REH cell (cell line): ENCODE data around the genes TTBK2, TGM7 and MFAP1.

DNA sequence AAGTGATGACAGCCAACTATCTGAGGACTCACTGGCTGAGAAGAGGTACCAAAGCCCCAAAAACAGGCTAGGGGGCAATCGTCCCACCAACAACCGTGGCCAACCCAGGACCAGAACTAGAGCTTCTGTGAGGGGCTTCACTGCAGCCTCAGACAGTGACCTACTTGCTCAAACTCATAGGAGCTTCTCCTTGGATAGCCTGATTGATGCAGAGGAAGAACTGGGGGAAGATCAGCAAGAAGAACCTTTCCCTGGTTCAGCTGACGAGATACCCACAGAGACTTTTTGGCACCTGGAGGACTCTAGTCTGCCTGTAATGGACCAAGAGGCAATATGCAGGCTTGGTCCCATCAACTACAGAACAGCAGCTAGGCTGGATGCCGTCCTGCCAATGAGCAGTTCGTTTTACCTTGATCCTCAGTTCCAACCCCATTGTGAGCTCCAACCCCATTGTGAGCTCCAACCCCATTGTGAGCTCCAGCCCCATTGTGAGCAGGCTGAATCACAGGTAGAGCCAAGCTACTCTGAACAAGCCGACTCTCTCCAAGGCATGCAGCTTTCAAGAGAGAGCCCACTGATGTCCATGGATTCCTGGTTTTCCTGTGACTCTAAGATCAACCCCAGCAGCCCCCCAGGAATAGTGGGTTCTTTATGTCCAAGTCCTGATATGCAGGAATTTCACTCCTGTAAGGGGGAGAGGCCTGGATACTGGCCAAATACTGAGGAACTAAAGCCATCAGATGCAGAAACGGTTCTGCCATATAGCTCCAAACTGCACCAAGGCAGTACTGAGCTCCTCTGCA is 51.7 kb downstream of the CDAN1 start:
- PRO-cap = no peak

- PRO-cap = unidirectional peak, minus-strand start at chr15:42920277; unidirectional peak, minus-strand start at chr15:42920315; unidirectional peak, minus-strand start at chr15:42920561; bidirectional peak, plus-strand start at chr15:42921070, minus-strand start at chr15:42920776
Observed at GRCh38 chr15:42920119-42920939, at the start of gene TTBK2. Gene TTBK2 (minus strand): TSS chr15:42920778.

DNA sequence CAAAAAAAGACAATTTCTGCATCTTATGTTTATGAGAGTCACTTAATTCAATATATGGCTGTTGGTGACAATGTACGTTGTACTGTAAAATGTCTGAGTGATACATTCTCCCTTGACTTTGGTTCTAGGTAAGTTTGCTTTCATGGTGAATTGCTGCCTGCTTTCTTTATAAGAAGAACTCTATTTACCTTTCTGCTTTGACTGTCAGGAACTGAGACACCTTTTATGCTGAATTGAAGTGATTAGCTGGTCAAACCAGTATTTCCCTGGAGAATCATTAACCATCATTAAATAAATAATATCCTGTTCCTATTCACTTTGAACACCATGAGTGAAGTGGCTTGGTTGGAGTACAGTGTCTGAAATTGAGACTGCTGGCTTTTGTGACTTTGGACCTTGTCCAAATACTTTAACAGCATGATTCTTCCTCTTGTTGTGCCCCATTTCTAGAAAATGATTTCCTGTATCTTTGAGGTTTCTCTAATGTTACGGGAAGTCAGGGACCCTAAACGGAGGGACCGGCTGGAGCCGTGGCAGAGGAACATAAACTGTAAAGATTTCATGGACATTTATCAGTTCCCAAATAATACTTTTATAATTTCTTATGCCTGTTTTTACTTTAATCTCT is 5.6 kb upstream of the TMEM62 start:
- PRO-cap = no peak

DNA sequence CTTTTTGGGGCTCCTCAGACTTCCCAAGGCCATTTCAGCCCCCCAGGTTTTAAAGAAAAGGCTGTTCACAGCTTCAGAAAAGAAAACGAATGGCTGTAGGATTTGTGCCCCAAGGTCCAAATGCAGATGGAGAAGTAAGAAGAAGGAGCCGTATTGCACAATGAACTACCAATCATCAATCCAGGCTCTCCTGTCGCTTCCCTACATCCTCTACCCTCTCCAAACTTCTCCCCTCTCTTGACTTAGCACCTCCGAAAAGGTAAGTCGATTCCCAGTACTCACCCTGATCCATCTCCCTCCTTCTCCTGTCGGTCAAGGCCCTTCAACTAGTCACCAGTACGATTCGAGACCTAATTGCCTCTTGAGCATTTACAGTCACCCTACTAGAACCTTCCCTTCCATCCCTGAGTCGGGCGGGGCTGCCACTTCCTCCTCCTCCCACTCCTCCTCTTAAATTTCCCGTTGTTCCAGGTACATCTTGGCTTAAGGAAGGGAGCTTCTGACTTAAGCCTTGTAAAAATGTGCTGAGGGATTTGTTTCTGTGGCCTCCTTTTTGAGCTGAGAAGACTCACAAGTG is at the start of gene TGM7:
TGM7 (minus strand) TSS at position 297 of the 577 bp plus-strand sequence.
- PRO-cap = no peak

- PRO-cap = no peak
Observed at GRCh38 chr15:43331595-43332309, 1.3 kb downstream of the ADAL start.

- PRO-cap = no peak
Observed at GRCh38 chr15:43363666-43364402, 7.0 kb downstream of the ZSCAN29 start.

GRCh38 chr15:43369528-43370153 is 1.2 kb downstream of the ZSCAN29 start:
- PRO-cap = no peak

DNA sequence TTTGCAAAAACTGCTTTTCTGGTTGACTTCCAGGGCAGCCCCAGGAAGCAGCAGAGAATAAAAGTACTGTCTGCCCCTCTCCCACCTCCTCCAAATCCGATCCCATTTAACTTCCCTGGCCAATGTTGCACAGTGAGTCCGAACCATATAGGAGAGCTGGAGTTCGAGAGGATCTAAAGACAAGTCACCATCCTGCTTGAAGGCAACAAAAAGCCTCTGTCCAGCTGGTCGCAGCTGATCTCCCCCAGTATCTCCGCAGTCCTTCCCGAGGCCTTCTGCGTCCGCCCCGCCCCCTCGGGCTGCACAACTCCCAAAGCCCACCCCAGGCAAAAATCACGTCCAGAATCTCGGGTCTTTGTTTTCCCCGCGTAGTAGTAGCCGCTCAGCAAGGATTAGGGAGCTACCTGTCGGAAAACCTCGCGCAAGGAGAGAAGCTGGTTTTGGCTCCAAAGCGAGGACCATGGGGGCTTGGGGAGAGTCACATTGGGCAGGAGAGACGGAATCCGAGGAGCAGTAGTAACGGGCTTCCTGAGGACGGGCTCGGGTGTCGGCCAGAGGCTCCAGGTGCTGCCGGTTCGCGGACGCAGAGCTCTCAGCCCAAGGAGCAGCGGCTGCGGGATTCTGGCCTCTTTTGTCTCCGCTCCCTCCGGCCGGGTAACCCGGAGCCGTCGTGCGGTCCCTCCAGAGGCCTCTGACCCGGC is 539 bp downstream of the ZSCAN29 start:
- PRO-cap = unidirectional peak, plus-strand start at position 329 of the sequence; unidirectional peak, plus-strand start at position 516 of the sequence

DNA sequence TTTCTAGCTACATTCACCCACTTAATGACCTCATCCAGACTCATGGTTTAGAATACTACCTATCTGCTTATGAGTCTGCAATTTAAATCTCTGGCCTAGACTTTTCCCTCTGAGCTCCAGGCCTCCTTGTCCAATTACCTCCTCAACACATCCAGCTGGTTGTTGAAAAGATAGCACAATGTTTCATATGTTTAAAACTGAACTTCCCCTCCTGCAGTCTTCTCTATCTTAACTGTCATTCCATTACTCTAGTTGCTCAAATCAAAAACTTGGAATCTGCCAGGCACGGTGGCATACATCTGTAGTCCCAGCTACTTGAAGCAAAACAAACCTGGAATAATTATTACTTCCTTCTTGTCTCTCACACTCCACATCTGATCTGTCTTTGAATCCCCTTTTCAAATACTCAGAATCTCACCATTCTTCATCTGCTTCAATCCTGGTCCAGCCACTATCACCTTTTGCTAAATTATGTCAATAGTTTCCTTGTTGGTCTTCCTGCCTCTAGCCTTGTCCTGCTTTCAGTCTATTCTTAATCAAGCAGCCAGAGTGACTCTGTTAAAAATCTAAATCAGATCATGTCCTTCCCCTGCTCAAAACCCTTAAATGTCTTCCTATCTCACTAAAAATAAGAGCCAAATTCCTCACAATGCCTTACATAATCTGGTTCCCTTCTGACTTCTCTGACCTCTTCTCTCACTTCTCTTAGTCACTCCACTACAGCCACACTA is 8.9 kb downstream of the TP53BP1 start:
- PRO-cap = no peak

DNA sequence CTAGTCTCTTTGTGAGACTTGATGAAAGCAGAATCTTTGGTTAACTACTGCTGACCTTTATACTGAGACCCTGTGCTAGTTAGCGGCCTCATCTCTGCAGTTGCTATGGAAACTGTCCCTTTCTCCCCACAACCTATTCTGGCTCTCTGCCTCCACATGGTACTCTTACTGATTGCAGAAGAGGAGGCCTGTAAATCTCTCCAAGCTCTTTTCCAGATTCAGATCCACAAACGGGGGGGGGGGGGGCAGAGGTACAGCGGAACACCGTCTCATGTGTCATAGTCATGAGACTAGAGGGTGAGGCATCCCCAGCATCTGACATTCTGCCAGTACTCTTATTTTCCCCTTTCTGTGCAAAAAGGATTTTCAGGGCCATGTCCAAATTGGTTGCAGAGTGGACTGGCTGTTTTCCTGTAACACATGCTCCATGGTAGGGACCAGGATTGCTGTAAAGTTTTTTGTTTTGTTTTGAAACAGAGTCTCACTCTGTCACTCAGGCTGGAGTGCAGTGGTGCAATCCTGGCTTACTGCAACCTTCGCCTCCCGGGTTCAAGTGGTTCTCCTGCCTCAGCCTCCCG is 8.4 kb upstream of the MAP1A start:
- PRO-cap = no peak

DNA sequence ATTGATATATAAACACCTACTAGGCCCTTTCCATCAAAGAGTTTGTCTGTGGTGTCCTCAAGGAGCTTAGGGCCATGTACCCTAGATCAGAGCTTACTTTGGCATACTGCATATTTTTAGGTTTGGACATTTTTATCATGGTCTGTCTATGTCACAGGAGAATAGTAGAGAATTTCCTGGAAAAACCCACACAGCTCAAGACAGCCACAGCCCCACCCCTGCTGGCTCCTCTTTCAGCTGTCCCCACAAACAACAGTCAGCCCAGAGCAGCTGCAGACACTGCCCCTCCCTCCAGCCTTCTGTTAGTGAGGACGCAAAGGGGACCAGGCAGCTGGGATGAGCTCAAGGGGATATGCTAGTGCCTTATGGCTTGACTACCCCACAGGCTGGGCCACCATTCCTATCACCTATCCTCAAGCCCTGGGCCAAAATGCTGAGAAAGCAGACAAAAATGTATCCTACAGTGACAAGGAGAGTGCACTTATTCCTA is 3.2 kb upstream of the MAP1A start:
- PRO-cap = no peak

DNA sequence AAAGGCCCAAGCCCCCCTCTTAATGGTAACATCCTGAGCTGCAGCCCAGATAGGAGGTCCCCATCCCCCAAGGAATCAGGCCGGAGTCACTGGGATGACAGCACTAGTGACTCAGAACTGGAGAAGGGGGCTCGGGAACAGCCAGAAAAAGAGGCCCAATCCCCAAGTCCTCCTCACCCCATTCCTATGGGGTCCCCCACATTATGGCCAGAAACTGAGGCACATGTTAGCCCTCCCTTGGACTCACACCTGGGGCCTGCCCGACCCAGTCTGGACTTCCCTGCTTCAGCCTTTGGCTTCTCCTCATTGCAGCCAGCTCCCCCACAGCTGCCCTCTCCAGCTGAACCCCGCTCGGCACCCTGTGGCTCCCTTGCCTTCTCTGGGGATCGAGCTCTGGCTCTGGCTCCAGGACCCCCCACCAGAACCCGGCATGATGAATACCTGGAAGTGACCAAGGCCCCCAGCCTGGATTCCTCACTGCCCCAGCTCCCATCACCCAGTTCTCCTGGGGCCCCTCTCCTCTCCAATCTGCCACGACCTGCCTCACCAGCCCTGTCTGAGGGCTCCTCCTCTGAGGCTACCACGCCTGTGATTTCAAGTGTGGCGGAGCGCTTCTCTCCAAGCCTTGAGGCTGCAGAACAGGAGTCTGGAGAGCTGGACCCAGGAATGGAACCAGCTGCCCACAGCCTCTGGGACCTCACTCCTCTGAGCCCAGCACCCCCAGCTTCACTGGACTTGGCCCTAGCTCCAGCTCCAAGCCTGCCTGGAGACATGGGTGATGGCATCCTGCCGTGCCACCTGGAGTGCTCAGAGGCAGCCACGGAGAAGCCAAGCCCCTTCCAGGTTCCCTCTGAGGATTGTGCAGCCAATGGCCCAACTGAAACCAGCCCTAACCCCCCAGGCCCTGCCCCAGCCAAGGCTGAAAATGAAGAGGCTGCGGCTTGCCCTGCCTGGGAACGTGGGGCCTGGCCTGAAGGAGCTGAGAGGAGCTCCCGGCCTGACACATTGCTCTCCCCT is 10.6 kb downstream of the MAP1A start:
- PRO-cap = no peak

GRCh38 chr15:43748408-43748741 is 2.1 kb downstream of the PDIA3 start:
- PRO-cap = no peak

GRCh38 chr15:43771306-43771805 is 5.4 kb downstream of the ELL3 start:
- PRO-cap = no peak

DNA sequence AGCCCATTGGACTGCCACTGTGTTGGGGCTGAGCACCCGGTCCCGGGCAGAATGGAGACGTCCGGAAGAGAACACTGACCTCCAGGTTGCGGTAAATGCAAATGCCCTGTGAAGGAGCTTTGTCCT is 99 bp downstream of the SERINC4 start:
- PRO-cap = no peak

DNA sequence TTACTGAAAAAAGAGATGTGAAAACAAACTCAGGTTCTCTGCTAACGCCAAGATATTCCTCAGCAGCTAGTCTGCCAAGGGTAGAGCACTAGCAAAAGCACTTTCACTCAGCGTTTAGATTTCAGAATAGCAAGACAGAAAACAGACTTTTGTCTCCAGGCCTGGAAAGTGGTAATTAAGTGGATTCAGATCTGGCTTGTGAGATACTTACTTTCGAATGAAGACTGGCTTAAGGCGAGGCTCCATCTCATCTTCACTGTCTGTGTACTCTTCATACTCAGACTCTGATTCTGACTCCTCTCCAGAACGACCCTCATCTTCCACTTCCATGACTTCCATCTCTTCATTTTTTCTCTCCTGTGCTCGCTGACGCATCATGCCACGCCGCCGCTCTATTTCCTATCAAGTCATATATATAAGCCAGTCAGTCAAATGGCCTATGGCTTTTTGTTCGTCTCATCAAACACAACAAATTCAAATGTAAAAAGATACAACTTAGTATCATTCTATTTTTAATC is 10.1 kb downstream of the MFAP1 start:
- PRO-cap = no peak

DNA sequence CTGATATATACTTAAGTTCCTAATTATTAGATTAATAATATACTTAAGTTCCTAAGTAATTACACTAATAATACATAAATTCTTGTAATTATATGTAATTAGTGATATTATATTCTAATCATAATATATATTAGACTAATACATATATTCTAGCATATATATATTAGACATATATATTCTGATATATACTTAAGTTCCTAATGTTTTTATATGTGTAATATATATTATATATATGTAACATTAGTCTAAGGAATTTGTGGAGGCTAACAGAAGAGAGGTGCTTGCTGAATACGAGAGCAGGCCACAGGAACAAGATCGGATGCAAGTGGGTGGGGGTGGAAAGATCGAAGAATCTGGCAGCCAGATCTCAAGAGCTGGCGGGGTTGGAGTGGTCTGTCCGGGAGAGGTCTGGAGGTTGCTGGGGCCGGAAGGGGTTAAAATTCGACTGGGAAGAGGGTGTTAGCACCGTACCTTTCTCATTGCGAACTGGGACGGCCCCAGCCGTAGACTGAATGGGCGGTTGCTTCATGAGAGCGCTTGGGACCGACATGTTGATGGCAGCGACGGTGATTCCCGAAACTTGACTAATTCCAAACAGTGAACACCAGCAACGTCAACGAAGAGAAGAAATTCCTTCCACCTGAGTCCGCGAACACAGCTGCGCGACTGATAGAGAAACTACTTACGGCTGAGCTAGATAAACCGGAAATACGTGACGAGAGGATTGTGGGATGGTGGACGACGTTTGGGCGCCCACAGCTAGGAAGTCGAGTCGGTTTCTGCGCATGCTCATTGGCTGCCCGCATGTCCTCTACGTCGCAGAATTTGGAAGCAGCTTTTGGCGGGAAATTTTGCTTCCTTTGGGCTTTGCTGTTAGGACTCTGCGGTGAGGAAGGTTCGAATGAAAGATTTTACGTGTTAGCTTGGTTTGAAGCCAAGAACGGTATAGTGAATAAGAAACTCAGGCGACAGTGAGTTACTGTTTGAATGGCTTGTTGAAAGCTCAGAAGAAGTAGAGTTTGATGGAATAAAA is at the start of gene MFAP1:
MFAP1 (minus strand) TSS at position 671 of the 1,033 bp plus-strand sequence.
- PRO-cap = bidirectional peak, plus-strand start at position 479 of the sequence, minus-strand start at position 671 of the sequence

DNA sequence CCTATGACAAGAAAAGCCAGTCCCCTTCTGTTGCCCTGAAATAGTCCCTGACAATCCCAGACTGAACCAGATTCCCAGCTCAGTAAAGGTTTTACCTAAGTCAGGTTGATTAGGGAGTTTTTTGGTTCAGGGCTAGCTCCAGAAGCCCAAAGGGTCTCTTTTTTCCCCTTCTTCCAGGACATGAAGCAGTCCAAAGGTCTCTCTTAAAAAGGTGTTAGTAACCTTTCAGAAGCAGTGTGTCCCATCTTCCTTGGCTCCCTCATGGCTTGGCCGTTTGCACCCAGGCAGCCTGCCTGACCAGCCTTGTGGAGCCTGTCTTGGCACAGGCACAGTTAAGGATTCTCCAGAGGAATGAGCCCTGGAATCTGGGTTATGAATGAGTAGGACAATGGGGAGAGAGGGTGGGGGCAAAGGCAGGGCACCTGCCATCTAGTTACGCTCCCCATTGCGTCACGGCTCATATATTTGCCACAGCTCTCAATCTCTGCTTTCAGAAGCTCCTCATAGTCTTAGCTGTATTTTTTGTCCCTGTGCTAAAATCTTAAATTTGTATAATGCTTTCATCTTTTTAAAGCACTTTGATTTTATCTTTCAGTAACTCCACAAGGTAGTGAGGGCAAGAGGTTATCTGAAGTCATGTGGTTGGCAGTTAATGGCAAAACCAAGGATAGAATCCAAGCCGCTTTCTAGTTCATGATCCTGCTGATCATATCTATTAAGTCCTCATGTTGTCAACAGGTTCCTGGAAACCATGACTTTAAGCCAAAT is 50.6 kb downstream of the WDR76 start:
- PRO-cap = no peak

DNA sequence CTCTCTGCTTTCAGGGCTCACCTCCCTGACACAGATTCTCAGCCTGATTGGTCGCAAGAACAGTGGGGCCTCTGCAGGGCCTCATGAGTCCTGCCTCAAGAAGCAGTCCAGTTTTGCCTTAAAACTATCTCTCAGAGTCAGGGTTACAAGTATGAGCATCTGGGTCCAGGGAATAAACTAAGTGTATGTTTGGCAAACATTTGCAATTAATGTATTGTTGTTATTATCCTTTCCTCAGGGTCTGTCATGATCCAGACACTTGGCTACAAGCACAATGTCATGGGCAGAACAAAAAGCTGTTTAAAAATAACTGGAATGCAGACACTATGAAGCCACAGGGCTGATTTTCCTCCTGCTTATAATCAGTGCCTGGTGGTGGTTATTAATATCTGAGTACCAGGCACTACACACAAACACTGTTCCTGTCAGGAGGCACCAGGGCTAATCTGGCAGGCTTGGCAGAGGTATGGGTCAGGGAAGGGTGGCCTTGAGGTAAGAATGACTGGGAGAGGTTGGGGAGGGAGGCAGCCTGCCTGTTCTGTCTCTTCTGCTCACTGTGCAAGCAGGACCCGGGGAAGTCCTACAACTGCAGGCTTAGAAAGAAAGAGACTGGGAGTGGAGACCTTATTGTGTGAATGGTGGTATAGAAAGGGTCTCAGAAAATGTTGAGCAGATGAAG is 67.1 kb downstream of the WDR76 start:
- PRO-cap = no peak

DNA sequence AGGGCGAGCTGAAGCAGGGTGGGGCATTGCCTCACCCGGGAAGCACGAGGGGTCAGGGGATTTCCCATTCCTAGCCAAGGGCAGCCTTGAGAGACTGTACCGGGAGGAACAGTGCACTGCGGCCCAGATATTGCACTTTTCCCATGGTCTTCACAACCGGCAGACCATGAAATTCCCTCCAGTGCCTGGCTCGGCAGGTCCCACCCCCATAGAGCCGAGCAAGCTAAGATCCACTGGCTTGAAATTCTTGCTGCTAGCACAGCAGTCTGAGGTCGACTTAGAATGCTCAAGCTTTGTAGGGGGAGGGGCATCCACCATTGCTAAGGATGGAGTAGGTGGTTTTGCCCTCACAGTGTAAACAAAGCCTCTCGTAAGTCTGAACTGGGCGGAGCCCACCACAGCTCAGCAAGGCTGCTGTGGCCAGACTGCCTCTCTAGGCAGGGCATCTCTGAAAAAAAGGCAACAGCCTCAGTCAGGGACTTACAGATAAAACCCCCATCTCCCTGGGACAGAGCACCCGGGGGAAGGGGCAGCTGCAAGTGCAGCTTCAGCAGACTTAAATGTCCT is 156.3 kb downstream of the FRMD5 start:
- PRO-cap = no peak